PC-3 (cell line): Measurements from ENCODE around the genes ATF2, EVX2 and HOXD1.

DNA sequence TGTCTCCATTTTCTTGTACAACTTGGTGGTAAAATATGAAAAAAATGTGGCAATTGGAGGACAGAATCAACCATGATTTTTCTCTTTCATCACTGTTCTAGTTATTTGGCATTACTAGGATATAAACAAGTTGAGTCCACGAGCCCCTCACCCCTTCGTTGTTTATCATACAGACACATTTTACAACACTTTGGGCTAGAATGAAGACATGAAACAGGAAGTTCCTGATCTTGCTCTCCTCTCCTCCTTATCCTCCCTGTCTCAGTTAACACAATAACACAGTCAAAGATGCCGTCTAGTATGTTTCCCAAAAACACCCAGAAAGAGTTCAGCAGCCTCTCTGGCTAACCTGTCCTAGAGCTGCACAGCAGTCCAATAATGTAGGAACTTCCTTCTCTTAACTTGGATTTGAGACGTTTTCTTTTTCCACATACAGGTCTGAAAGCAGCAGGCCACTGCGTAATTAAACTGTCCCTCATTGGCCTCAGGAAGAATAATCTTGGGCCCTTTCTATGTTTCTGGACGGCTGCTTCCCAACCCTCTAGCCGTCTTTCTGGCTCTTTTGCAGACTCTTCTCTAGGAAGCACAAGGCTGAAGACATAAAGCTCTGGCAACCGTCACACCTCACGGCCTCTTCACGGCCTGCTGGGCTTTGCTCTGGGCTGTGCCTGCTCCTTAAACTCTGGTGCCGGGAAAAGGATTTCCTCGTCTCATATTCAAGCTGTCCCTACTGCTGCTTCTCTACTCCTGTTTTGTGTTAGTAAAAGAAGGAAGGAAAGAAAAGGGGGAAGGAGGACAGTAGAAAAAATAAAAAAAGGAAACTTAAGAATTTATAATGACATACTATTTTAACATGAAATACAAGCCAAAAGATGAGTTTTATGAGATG, 35.8 kb upstream of the WIPF1 start:
- RAMPAGE, long total RNA: no peak

GRCh38 chr2:174634056-174635116, 36.8 kb upstream of the WIPF1 start:
- RAMPAGE, long total RNA: no peak

DNA sequence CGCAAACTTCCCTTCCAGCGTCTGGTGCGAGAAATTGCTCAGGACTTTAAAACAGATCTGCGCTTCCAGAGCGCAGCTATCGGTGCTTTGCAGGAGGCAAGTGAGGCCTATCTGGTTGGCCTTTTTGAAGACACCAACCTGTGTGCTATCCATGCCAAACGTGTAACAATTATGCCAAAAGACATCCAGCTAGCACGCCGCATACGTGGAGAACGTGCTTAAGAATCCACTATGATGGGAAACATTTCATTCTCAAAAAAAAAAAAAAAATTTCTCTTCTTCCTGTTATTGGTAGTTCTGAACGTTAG, 44.2 kb downstream of the CHRNA1 start:
- RAMPAGE, long total RNA: no peak

GRCh38 chr2:174729991-174730901, 34.0 kb downstream of the CHRNA1 start:
- RAMPAGE, long total RNA: no peak

GRCh38 chr2:174787435-174788112, 23.3 kb upstream of the CHRNA1 start:
- RAMPAGE, long total RNA: no peak

DNA sequence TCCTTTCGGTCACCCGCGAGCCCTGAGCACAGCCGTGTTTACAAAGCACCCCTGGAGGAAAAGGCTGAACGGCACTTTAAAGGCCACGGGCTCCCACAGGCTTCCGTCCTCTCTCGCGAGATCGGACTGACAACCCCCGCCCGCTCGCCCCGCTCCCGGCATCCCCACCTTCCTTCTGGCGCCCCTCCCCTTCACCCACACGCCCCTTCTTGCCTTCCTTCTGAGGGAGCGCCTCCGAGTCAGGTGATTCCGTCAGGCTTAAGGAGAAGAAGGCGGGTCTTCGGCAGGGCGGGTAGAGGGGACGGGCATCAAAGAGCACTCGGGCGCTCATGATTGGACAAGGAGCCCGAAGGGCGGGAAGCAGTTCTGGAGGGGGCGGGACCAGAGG, at the start of gene ATF2:
Gene ATF2, minus strand, starts transcription at position 131 of the 388 bp plus-strand sequence.
- RAMPAGE, long total RNA: no peak

DNA sequence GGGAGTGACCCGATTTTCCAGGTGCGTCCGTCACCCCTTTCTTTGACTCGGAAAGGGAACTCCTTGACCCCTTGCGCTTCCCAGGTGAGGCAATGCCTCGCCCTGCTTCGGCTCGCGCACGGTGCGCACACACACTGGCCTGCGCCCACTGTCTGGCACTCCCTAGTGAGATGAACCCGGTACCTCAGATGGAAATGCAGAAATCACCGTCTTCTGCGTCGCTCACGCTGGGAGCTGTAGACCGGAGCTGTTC, 306.1 kb upstream of the ATP5MC3 start:
- RAMPAGE, long total RNA: no peak

- RAMPAGE, long total RNA: no peak
Observed at GRCh38 chr2:175958106-175958387, 44.0 kb downstream of the LNPK start.

- RAMPAGE, long total RNA: no peak
Observed at GRCh38 chr2:176083693-176084335, at the start of gene EVX2. Gene EVX2, minus strand, starts transcription at chr2:176083962.

DNA sequence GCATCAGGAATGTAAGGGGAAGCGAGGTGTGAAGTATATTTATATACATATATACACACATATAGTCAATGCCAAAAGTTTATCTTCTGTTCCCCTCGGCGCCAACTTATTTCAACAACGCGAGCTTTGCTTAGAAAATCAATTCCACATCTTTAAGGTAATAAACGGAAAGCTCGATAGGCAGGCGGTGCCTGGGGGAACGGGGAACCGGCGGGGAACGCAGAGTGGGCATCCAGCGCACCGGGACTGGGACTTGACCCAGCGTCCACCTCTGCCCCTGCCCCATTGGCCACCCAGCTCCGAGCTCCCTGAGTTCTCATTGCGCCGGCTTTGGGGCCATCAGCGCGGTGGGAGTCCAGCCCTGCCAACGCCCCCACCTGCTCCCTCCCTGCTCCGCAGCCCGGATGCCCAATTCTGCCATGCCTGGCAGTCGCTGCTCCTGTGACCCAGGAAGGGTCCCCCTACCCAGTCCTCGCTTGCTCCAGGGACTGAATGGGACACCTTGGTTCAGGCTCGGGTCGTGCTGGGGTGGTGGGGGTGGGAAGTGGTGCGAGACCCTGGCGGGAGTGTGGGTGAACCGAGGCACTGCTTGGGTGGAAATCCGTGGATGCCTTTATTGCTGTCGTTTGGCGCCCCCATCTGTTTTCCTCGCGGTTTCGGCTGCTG, 2.1 kb upstream of the EVX2 start:
- RAMPAGE, long total RNA: no peak

GRCh38 chr2:176092232-176092565, 322 bp upstream of the HOXD13 start:
- RAMPAGE, long total RNA: no peak

DNA sequence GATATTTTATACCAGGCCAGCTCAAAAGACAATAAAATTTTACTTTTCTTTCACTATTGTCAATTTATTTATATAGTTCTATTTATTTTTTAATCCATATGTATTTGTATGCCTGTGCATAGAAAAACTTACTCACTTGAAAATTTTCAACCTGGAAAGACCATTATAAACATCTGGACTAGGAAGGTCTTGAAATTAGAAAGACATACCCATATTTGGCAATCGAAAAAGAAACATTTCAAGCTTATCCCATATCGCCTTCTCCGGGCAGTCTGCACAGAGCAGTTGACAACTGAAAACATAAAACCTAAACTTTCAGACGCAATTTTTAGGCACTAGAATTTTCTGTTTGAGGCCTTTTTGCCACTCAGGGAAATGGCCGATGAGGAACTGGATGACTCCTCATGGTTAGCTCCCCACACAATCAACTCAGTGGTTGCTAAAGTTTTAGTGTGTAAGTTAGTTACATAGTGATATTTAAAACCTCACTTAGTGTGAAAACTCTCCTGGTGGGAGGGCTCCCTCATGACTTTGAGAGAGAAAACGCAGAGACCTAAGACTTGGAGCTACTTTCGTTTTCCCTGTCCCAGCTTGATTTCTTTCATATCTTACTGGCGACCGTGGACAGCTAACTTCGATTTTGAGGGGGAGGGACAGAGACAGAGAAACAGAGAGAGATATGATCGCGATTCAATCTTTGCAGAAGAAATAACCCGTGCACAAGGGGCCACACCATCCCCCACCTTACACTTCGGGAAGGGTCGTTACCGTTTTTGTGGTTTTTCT, 3.2 kb upstream of the HOXD12 start:
- RAMPAGE, long total RNA: no peak

DNA sequence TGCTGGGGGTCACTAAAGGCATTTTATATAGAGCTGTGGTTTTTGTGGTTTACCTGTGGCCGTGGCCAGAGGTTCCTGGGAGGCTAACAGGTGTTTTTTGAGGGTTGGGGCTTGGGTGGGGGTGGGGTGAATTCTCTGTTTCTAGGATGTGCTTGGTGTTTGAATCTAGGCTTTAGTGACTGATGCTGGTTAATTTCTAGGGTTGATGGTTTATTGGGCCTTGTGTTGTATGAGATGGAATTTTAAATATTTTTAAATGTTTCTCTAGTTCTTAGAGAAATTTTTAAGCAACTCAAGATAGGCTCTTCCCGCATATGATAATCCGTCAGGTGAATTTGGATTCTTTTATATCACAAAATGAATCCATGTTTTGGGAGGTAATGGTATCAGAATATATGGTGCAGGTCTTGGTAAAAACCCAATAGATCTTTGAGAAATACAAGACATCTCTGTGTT, 7.9 kb downstream of the HOXD8 start:
- RAMPAGE, long total RNA: no peak

DNA sequence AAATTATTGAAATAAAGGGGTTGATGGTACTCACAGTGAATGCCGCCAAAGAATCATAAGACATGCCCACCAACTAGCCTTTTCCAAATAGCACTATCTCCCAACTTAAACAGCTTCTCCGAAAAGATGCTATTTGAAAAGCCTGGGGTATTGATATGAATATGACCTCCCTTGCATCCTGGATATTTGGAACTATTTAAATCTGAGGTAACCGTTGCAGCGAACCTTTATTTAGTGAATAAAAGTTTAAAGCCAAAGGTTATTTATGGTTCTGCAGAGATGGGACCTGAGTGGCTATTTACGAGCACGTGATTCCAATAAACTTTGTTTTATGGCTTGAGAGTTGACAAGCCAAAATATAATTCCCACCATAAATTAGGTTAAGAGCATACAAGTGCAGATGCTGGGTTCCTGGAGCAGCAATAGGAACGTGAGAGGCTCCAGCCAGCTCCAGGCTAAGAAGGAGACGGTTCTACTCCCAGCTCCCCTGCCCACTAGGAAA, 5.3 kb upstream of the HOXD4 start:
- RAMPAGE, long total RNA: no peak

- RAMPAGE, long total RNA: no peak
Observed at GRCh38 chr2:176159963-176160416, 2.9 kb downstream of the HOXD3 start.

DNA sequence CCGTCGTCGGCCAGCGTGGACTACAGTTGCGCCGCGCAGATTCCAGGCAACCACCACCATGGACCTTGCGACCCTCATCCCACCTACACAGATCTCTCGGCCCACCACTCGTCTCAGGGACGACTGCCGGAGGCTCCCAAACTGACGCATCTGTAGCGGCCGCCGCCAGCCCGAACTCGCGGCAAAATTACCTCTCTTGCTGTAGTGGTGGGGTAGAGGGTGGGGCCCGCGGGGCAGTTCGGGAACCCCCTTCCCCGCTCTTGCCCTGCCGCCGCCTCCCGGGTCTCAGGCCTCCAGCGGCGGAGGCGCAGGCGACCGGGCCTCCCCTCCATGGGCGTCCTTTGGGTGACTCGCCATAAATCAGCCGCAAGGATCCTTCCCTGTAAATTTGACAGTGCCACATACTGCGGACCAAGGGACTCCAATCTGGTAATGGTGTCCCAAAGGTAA, 15.0 kb downstream of the HOXD3 start:
- RAMPAGE, long total RNA: no peak

DNA sequence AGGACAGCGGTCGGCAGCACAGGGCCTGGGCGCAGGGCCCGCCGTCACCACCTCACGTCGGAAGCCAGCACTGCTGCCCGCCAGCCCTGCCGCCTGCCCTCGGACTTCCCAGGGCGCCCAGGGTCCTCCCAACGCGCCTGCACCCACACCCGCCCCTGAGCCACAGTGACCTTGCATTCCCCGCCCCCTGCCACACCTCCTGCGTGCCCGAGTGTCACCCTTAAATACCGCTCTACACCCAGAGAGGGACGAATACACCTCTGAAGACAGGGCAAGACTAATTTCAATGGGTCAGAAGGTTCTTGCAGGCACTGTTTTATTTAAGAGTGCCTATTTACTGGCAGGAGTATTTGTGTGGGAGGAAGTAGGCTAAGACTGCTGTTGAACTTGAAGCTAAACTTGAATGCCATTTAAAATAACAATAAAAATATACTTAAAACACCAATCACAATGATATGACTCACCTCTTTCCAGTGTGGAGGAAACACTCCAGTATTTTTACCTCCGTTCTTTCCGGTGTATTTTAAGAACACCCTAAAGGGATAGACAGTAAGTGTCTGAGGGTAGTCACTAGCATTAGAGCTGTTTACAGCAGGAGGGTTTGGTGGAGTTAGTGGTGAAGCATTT, 9.8 kb upstream of the HOXD1 start:
- RAMPAGE, long total RNA: no peak

- RAMPAGE, long total RNA: no peak
Observed at GRCh38 chr2:176187989-176188914, at the start of gene HOXD1. Gene HOXD1, plus strand, starts transcription at chr2:176188668.

DNA sequence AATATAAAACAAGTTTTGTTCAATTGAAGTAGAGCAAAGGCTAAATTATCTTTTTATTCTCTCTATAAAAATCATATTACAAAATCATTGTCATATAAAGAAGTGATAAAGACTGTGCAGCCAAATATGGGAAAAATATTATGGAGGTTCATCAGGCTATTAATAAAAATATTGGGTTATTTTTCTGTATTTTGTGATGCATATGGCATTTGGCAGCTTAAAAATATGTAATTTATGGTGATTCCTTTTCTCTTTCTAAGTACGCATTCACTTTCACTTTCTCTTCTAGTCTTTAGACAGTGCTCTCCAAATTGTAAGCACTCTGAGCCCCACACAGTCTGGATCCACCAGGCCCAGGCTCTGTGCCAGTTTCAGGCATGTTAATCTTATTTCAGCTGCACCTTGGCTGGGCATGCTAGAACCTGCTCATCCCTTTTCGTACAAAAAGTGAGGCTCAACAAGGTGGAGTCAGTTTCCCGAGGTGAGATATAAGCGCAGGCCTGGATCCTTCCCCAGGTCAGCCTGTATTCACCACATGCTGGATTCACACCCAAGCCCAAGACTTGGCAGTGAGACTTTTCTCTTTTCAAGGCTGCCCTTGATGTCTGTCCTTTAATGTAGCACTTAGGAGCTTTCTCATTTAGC, 203.9 kb downstream of the MTX2 start:
- RAMPAGE, long total RNA: no peak

- RAMPAGE, long total RNA: no peak
Observed at GRCh38 chr2:176489962-176491065, 221.1 kb downstream of the MTX2 start.